ENCODE data around the genes ABLIM2 and ACOX3.

DNA sequence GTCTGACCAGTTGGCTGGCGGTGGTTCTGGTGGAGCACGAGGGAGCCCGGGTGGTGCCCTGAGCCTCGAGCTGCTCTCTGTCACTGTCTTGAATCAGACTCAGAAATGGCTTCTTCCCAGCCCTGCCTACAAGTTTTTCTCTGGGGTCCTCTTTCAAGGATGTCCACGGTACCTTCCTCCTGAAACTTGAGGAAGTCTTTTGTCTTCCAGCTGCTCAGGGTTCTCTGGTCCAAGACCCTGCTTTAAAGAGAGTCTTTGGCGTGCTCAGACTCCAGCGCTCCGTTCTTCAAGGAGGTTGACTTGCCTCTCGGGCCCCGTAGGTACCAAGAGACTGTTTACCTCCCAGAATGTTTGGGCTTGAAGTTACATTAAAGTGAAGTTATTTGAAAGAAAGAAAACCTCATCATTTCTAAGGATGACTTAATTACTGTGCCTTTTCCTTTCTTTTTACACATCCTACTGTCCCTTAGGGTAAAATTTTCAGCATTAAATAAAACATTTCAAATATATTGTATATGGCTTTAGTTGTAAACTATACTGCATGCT, 11.7 kb downstream of the GRPEL1 start:
- RRBS = no CpG with 5 or more reads among the region's 10 CpGs

GRCh38 chr4:7498869-7499068, 64.0 kb upstream of the PSAPL1 start:
- RRBS = no CpG with 5 or more reads among the region's 7 CpGs

DNA sequence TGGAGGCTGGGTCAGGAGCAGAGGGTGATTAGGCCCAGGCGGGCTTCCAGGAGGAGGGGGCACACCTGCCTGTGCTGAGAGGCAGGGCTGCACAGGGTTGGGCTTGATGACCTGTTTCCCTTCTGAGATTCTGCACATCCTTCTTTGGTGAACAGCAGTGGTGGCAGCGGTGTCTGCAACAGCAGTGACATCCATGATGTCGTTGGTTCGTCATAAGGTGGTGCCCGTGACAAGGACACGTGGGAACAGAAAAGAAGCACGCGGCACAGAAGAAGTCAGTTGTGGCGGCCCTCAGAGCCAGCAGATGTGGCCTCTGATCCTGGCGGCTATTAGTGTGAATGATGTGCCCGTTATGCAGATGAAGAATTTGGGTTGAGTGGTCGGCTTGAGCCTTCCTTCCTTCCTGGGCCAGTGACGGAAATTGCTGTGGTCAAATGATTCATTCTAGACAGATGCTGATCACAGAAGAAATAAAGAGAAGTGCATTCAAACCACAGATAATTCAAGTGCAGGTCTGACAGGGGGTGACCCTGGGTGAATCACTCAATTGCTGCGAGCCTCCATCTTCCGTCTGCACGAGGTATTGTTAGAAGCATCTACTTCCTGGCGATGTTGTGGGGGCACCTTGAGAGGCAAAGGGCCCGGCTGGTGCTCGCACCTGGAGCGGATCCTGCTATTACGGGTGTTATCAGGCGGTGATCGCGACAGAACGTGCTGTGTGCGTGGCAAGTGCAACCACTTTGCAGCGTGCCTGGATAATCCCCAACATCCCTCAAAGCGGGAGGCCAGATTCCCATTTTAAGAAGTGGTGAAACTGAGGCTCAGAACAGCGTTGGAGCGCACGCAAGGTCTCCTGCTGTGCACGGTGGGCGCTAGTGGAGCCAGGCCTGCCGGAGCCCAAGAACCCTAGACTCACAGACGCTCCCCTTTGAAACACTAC, 215.2 kb upstream of the PSAPL1 start:
- RRBS = no CpG with 5 or more reads among the region's 35 CpGs

GRCh38 chr4:7677823-7678459, 243.2 kb upstream of the PSAPL1 start:
- RRBS = no CpG with 5 or more reads among the region's 16 CpGs

GRCh38 chr4:7844628-7845103, 95.0 kb downstream of the AFAP1 start:
- RRBS = no CpG with 5 or more reads among the region's 8 CpGs

GRCh38 chr4:7960551-7961456, 21.1 kb upstream of the AFAP1 start:
- RRBS = no CpG with 5 or more reads among the region's 15 CpGs

- RRBS = 100% methylated on average over 1 of the region's 9 CpGs
These were observed 32.4 kb upstream of the AFAP1 start for GRCh38 chr4:7972088-7972490.

GRCh38 chr4:8101405-8101853, 57.2 kb downstream of the ABLIM2 start:
- RRBS = no CpG with 5 or more reads among the region's 11 CpGs

GRCh38 chr4:8158274-8159585, at the start of gene ABLIM2:
Gene ABLIM2, minus strand, starts transcription at chr4:8158813.
- RRBS = 5% methylated on average over 44 of the region's 139 CpGs

DNA sequence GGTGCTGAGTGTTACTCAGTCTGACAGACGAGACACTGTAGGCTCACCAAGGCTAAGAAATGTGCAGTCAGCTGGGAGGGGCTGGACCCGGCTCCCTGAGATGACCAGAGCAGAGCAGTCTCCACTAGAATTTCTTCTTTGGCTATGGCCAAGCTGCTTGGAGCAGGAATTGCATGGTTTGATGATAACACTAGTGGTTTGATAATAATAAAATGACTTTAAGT, 7.1 kb upstream of the ABLIM2 start:
- RRBS = no CpG with 5 or more reads among the region's 2 CpGs

DNA sequence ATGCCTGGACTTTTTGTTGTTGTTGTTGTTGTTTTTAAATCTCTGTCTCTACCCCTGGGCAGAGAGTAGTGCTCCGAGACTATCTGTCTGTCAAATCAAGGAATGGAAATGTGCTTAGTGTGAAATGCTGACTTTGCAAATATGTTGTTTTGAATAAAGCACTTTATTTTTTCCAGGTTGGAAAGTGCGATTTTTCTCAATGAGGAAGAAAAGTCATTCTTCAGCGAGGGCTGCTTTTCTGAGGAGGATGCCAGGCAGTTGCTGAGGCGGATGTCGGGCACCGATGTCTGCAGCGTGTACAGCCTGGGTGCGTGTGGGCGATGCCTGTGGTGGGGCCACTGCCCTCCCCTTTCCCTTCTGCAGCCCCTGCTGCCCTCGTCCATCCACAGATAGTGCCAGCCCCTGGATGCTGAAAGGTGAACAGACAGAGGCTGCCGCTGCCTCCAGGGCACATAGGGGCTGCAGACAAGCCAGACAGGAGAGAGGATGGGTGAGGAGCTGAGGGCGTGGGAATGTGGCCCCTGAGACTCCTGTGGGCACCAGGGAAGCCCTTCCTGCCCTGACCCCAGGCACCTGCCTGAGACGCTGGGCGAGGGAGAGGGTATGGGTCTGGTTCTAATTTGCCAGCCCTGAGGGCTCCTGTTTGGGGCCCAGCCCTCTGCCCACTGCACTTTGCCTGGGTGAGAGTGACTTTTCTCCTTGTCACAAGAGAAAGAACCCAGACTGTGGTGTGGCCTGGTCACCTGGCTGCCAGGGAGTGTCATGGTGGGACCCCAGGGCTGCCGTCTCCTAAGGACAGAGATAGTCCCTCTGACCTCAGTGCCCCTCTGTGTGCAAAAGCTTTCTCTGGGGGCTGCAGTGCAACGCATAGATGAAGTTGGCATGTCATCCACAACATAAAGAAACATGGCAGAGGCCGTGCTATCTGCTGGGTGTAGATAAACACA, 23.8 kb downstream of the SH3TC1 start:
- RRBS = no CpG with 5 or more reads among the region's 17 CpGs

- RRBS = 16% methylated on average over 3 of the region's 16 CpGs
These were observed 16.9 kb downstream of the HTRA3 start for GRCh38 chr4:8286502-8286899.

DNA sequence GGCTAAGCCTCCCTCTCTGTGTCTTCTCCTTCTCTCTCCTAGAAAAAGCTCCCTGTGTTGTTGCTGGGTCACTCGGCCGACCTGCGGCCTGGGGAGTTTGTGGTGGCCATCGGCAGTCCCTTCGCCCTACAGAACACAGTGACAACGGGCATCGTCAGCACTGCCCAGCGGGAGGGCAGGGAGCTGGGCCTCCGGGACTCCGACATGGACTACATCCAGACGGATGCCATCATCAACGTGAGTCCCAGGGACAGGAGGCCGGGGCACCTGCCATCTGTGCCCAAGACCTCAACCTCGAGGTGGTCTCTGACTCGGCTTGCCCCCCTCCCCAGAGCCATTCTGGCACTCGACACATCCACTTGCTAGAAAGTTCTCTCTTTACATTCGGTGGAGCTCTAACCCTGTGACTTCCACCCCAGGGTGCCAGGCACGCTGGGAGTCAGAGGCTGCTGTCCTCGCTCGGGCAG, 21.8 kb downstream of the HTRA3 start:
- RRBS = 18% methylated on average over 5 of the region's 20 CpGs

- RRBS = 5% methylated on average over 5 of the region's 16 CpGs
These were observed 12.8 kb downstream of the ACOX3 start for GRCh38 chr4:8427651-8428239.

- RRBS = 3% methylated on average over 15 of the region's 42 CpGs
These were observed at the start of gene ACOX3 for GRCh38 chr4:8439931-8440943. Gene ACOX3, minus strand, starts transcription at chr4:8440723.

GRCh38 chr4:8451479-8452067, 11.0 kb downstream of the TRMT44 start:
- RRBS = no CpG with 5 or more reads among the region's 9 CpGs

- RRBS = no CpG with 5 or more reads among the region's 23 CpGs
These were observed 30.0 kb downstream of the TRMT44 start for GRCh38 chr4:8470426-8471211.

DNA sequence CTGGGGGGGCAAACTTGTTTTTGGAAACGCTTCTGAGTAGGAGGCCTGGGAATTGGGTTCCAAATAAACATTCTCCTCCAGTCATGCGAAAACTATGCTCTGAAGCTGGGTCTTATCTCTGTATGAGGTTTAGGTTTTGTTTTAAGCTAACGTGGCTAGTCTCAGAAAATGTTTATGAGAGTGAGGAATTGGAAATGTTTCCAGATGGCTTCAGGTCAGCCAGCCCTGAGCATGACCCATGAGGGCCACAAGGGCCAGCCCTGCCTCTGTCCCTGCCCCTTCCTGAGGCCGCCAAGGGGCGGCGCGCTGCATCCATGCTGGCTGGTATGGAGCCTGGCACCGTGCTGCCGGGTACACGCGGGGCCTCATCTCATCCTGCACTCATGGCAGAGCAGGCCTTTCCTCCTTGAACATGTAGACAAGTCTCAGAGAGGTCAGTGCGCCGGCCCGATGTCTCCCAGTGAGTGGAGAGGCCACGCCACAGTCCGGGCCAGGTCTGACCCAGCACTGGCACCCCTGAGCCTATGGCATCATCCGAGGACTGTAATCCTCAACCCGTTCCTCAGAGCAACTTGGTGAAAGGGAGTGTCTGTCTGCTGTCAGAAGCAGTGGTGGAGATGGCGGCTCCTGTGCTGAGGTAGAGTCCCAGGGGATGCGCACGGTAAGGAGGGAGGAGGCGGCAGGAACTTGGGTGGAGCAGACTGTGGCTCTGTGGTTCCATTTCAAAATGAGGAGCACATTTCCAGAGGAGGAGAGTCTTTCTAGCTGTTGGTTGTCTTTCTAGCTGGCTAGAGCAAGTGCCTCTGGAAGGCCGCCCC, 32.6 kb downstream of the TRMT44 start:
- RRBS = 58% methylated on average over 5 of the region's 23 CpGs

GRCh38 chr4:8478857-8479584, 38.4 kb downstream of the TRMT44 start:
- RRBS = no CpG with 5 or more reads among the region's 20 CpGs

GRCh38 chr4:8903250-8903671, 31.6 kb upstream of the HMX1 start:
- RRBS = no CpG with 5 or more reads among the region's 5 CpGs

Data from UCH-1 (cell line).